ENCODE measurements around the gene FGA.

DNA sequence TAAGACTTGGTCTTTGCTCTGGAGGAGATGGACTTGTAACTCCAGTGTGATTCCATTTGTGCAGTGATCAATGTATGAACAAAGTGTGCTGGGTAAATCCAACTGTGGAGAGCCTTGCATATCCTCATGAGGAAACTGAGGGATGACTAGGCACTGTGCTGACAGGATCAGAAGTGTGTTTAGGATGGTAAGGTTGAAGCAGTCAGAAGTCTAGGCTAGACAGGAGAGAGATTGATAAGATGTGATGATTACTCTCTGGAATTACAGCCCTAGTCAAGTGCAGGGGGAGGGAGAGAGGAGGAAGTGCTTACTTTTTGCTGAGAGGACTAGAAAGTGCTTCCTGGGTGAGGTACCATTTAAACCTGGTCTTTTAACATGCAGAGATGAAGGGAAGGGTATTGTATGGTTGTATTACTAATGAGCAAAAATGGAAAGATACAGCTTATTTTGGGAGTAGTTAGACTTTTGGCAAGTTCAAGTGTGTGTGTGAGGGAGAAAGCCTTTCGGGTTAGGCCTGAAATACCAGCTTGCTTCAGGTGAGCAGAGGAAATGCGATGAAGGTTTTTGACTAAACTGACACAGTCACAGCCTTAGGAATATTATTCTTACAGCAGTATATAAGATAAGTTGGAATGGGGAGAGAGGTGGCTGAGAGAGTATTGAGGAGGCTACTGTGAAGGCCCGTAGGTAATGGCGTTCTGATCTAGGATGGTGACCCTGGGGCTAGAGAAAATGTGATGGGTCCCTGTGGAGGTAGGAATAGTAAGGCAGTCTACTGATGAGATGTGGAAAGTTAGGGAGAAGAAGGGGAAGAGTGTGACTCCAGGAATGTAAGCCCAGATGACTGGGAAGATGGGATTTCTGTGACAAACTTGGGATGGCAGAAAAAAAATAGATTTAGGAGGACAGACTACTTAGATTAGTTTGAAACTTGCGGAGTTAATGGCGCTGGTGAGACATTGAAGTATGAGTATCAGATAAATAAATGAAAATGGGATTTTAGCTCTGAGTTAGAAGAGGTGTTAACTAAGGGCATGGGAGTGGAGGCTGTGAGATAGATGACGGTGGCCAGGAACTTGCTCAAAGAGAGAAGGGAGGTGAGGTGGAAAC, 24.0 kb downstream of the FHIP1A start:
- PRO-cap = no peak
- RAMPAGE, long total RNA, 3 experiments = no peak in any of the 3 experiments

GRCh38 chr4:151465639-151466292, 56.8 kb downstream of the FHIP1A start:
- PRO-cap = no peak
- RAMPAGE, long total RNA, 3 experiments = no peak in any of the 3 experiments

DNA sequence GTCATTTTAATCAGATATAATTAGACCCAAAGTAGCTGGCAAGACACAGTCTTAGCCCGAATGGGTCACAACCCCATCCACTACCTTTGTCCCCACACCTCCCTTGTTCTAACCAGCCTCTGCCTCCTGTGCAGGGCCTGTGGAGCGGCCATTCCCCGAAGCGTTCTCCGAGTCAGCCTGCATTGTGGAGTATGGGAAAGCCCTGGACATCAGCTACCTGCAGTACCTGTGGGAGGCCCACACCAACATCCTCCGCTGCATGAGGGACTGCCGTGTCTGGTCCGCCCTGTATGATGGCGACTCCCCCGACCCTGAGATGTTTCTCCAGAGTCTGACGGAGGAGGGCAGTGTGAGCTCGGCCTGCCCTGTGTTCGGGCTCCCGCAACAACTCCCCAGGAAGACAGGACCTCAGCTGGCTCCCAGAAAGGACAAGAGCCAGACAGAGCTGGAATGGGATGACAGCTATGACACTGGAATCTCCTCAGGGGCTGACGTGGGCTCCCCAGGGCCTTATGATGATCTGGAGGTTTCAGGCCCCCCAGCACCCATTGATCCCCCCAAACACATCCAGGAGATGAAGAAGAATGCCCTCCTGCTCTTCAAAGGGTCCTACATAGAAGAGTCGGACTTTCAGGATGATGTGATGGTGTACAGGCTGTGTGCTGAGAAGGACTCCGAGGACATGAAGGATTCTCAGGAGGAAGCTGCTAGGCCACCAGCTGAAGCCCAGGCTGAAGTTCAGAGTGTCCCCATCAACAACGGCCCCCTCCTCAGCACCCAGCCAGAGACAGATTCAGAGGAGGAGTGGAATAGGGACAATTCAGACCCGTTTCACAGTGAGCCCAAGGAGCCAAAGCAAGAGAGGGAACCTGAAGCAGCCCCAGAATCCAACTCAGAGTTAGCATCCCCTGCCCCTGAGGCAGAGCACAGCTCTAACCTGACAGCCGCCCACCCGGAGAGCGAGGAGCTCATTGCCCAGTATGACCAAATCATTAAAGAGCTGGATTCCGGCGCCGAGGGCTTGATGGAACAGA, 111.2 kb downstream of the GATB start:
- PRO-cap = no peak
- RAMPAGE, long total RNA, 3 experiments = no peak in any of the 3 experiments

DNA sequence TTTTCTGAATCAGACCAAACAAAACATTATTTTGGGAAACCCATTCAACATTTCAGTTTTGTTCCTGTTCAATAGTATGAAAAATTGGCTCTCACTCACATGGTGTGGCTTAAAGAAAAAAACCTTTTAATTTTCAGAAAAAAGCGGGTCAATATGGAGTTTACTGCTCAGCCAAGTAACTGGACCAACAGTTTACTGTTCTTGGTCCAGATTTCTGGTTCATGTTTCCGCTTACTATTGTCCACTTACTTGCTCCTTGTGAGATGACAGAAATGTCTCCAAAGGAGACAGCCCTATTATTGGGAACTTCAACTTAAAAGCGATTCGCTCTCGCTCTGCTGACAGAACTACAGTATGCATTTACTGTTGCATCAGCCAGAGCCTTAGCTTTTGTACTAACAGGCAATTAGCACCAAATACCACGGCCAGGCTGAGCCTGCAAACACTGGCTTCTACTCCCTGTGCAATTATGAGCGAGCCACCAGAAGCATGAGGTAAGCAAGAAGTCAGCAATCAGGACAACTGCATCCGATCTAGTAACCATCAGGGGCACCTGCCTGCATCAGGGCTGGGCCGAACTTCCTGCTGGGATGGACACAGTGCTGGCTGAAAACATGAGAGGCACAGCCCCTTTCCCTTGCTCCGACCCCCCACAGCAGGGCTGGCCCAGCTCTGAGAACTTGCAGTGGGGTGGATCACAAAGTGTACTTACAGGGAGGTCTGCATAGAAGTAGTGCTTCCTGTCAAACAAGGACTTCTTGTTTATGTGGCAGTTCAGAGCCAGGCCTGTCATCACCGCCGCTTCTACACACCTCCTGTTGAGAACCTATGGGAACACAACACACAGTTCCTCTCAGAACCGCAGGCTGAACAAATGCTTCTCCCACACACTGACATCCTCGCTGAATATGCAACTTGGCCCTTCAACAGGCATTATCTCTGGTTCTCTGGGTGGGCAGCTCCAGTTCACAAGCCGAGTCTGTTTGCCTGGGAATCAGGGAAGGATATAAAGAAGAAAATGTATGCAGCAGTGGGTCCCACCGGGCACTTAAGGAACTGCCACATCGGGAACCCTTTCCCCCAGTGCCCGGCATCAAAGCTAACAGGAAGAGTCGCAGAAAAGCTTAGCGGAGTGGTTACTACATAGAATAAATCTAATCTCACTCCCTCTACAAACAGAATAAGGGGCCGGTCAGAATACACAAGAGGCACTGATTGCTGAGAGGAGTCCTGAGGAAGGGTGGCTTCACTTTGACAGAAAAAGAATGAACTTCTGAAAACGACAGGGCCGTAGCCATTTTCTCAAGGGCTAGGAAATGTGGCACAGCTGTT, 41.6 kb downstream of the GATB start:
- PRO-cap = no peak
- RAMPAGE, long total RNA, 3 experiments = no peak in any of the 3 experiments

GRCh38 chr4:151729798-151730953, 30.6 kb downstream of the GATB start:
- PRO-cap = no peak
- RAMPAGE, long total RNA, 3 experiments = no peak in any of the 3 experiments

DNA sequence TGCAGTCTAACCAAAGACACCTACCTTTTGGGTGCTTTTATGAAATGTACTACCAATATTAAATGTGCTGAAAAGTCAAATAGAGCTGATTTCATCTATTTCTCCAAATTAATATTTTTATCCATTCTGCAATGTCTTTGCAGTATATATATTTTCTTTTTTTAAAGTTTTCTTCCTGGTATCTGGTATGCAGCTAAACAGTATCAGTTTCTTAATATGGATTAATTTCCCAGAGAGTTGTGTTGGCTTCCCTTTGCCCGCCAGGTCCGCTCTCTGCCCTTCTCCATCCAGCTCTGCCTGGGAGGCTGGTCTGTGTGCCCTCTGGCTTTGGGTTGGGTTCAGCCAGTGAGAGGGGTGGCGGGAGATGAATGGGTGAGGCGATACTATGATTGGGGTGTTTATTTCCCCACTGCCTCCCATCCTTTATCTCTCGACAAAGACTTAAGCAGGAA, 204.2 kb upstream of the GATB start:
- PRO-cap = no peak
- RAMPAGE, long total RNA, 3 experiments = no peak in any of the 3 experiments

- PRO-cap = no peak
- RAMPAGE, long total RNA, 3 experiments = no peak in any of the 3 experiments
Observed at GRCh38 chr4:152325822-152326371, 210.0 kb downstream of the FBXW7 start.

DNA sequence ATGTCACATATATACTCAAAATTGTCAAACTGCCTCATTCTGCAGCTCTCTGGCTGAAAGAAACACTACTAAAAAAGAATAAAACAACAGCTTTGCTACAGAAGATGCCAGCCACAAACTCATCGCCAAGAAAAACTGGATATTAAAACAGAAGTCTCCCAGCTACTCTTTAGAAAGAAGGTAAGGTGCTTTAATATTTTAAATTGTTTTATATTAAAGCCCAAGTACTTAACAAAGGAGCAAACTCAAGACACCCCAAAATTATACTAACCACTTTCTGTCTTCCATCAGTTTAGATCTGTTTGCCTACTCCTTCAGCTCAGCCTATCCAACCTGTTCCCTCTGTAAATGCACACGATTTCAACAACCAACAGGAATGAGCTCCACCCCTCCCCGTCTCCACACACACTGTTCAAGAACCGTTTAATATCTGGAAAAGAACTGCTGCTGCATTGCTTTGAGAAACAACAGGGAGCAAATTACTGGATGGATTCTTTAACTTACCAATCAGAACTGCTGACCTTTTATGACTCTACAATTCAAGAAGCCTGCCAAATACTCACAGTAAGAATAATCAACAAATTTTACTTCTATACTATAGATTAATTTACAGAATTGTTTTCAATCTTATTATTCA, 87.1 kb downstream of the FBXW7 start:
- PRO-cap = no peak
- RAMPAGE, long total RNA, 3 experiments = no peak in any of the 3 experiments

GRCh38 chr4:152780496-152780980, 784 bp downstream of the ARFIP1 start:
- PRO-cap = unidirectional peak, minus-strand start at chr4:152780684
- RAMPAGE, long total RNA, 3 experiments = no peak in any of the 3 experiments

GRCh38 chr4:152957251-152958280, 21.4 kb downstream of the FHDC1 start:
- PRO-cap = no peak
- RAMPAGE, long total RNA, 3 experiments = no peak in any of the 3 experiments

DNA sequence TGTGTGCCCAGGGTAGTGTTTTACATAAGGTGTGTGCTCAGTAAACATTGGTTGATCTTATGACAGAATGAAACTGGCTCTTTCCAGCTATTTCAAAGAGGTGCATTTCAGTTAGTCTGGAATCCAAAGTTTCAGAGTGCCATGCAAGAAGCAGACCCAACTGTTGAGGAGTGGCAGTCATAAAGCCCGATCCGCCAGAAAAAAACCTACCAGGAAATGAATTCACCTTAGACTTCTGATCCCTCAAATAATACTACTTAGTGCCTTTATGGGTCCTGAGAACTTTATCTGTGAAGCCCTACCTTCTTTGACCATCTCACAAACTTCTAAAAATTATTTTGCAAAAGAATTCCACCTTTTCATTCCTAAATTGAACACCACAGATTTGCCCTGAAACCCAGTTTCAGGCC, 14.9 kb downstream of the TRIM2 start:
- PRO-cap = no peak
- RAMPAGE, long total RNA, 3 experiments = no peak in any of the 3 experiments

GRCh38 chr4:153219803-153220431, 15.7 kb downstream of the TRIM2 start:
- PRO-cap = no peak
- RAMPAGE, long total RNA, 3 experiments = no peak in any of the 3 experiments

DNA sequence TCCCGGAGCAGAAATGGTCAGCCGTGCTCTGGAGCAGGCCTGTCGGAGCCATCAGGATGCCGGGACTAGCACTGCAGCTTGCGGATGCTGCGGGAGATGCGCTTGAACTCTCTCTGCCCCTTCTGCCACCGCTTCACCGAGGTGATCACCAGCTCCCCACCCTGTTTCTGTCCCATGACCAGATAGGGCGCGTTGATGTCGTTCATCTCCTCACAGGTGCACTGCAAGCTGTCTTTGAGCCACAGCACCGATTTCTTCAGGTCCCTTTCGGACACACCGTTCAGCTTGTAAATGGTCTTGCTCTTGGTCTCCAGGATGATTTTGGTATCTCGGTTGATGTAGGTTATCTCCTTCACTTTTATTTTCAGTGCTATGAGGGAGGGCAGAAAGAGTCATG, 7.5 kb downstream of the SFRP2 start:
- PRO-cap = no peak
- RAMPAGE, long total RNA, 3 experiments = no peak in any of the 3 experiments

- PRO-cap = no peak
- RAMPAGE, long total RNA, 3 experiments = no peak in any of the 3 experiments
Observed at GRCh38 chr4:153787244-153787584, 1.7 kb downstream of the SFRP2 start.

- PRO-cap = no peak
- RAMPAGE, long total RNA, 3 experiments = no peak in any of the 3 experiments
Observed at GRCh38 chr4:153791838-153792220, 2.9 kb upstream of the SFRP2 start.

DNA sequence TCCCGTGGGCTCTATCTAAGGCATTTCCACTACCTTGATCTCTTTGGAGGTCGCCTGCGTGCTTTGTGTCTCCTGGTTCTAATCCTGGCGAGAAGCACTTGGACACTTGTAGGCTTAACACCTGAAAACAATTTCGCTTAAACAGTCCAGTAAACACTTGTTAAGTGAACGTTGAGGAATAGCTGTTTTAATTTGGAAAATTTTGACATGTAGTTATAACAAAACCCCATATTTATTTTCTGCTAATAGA, 416 bp upstream of the PLRG1 start:
- PRO-cap = no peak
- RAMPAGE, long total RNA, 3 experiments = no peak in any of the 3 experiments

DNA sequence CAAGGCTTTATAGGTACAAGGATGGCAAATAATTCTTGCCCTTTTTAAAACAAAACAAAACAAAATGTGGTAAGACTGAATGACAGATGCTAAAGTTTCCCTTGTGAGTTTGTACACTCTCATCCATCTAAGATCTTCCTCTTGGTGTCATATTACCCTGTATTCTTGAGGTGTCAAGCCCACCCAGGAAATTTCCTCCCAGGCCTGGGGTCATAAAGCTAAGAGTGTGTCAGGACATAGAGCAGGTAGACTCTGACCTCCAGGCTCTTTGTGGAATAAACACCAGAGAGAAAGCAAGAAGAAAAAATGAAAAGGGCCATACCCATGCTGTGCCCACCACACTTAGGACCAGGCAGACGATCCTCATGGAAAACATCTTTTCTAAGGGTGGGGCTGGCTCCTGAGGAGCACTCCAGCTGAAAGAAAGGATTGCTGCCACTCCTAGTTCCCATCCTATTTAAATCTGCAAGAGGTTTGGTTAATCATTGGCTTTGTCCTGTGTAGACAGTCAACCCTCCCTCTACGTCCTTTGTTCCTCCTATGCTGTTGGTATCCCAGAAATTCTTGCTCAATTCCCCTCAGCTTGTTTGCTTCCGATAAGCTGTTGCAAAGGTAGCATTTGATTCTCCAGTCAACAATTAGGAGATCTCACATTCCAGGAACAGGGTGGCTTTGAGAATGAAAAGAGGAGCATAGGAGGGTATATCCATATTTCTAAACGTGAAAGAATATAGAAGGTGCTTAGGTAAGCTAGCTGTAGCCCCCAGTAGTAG, at the start of gene FGA:
TSS of gene FGA (minus strand) at position 431 of the 773 bp plus-strand sequence.
- PRO-cap = no peak
- RAMPAGE, long total RNA, 3 experiments = no peak in any of the 3 experiments

- PRO-cap = no peak
- RAMPAGE, long total RNA, 3 experiments = no peak in any of the 3 experiments
Observed at GRCh38 chr4:154598038-154598886, 7.7 kb upstream of the FGA start.

- PRO-cap = no peak
- RAMPAGE, long total RNA, 3 experiments = no peak in any of the 3 experiments
Observed at GRCh38 chr4:154615147-154615507, 2.7 kb upstream of the FGG start.

GRCh38 chr4:155442430-155442899, 65.7 kb upstream of the MAP9 start:
- PRO-cap = no peak
- RAMPAGE, long total RNA, 3 experiments = no peak in any of the 3 experiments

Data from gastrocnemius medialis (tissue), 3 donors.